Pericardium fibroblast (primary cell): ENCODE results near the genes CLDND2, ZNF614, ZNF480 and ZNF578.

- RAMPAGE, long total RNA: no peak
Measured at GRCh38 chr19:51368602-51369206, at the start of gene CLDND2. Gene CLDND2, minus strand, starts transcription at chr19:51369003.

- RAMPAGE, long total RNA: no peak
Measured at GRCh38 chr19:51546421-51547711, 15.4 kb upstream of the SIGLEC6 start.

- RAMPAGE, long total RNA: no peak
Measured at GRCh38 chr19:51572328-51572739, 1.3 kb downstream of the ZNF175 start.

- RAMPAGE, long total RNA: no peak
Measured at GRCh38 chr19:51572740-51573677, 1.9 kb downstream of the ZNF175 start.

DNA sequence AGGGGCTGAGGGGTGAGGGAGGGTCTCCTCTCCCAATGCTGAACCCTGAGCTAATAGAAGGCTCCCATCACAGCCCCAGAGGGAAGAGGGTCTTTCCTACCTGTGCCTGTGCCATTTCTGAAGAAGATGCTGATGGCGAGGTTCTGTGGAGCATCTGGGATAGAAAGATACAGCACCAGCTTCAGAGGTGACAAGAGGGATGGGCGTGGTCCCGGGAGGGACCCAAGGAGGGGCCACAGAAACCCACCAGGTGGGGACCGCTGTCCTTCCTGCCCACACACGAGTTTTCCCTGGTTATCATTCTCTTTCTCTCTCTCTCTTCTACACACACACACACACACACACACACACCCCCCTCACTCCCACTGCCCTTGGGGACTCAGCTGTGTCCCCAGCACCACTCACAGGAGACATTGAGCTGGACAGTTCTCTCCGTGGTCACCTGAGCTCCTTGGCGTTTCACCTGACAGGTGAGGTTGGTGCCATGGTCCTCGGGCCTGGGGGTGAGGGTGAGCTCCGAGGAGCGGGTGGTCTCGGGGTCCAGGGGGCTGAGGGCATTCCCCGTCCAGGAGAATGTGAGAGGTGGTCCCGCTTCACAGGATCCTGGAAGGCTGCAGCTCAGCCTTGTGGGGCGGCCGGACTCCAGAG lies 1.1 kb downstream of the SIGLEC14 start:
- RAMPAGE, long total RNA: no peak

DNA sequence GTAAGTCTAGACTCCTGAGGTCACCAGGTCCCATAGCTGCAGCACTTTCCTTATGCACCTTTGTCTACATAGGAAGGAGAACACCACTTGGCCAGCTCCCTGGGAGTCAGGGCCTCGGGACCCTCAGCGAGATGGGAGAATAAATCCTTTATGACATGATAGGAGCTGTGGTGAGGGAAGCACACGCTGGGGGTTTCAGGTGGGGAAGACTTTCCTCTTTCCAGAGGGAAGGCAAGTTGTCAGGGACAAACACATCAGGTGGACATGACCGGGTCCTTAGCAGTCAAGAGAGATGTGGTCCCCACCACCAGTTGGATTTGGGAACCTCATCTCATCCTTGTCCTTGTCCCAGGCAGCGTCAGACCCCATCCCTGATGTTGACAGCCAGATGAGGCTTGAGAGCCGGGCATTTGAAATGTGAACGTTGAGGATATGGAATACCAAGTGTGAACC lies 426 bp upstream of the SIGLEC14 start:
- RAMPAGE, long total RNA: no peak

GRCh38 chr19:51694262-51694569 lies 1.1 kb downstream of the SPACA6 start:
- RAMPAGE, long total RNA: no peak

- RAMPAGE, long total RNA: no peak
Measured at GRCh38 chr19:51702251-51702880, 9.2 kb downstream of the SPACA6 start.

DNA sequence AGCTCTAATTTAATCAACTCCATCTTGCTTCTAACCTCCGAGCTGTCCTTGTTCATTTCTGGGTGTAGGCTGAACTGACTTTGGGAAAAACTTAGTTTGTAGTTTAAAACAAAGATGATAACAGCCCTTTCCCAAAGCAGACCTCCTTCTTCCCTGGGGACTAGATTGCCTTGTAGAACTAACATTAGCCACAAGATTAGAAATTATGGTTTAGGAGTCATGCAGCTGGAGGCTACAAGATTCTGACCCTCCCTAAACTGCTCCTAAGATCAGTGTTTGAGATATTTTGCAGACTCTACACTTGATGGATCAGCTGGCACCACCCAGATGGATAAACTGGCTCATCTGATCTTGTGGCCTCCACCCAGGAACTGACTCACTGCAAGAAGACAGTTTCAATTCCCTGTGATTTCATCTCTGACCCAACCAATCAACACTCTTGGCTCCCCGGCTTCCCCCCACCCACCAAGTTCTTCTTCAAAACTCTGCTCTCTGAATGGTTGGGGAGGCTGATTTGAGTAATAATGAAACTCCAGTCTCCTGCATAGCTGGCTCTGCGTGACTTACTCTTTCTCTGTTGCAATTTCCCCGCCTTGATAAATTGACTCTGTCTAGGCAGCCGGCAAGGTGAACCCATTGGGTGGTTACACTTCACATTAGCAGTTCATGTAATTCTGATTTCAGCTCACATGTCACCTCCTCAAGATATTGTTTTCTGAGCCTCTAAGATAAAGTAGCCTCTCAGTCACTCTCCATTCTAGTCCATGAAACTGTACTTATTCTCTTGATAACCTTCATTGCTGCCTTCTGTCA lies 10.0 kb upstream of the FPR3 start:
- RAMPAGE, long total RNA: no peak

- RAMPAGE, long total RNA: no peak
Measured at GRCh38 chr19:51927622-51927861, 270 bp downstream of the ZNF613 start.

DNA sequence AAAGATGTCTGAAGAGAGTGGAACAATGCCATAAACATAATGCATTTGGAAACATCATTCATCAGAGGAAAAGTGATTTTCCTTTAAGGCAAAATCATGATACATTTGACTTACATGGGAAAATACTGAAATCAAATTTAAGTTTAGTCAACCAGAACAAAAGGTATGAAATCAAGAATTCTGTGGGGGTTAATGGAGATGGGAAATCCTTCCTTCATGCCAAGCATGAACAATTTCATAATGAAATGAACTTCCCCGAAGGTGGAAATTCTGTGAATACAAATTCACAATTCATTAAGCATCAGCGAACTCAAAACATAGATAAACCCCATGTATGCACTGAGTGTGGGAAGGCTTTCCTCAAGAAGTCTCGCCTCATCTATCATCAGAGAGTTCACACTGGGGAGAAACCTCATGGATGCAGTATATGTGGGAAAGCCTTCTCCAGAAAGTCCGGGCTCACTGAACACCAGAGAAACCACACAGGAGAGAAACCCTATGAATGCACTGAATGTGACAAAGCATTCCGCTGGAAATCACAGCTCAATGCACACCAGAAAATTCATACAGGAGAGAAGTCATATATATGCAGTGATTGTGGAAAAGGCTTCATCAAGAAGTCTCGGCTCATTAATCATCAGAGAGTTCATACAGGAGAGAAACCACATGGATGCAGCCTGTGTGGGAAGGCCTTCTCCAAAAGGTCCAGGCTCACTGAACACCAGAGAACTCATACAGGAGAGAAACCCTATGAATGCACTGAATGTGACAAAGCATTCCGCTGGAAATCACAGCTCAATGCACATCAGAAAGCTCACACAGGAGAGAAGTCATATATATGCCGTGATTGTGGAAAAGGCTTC lies 17.1 kb downstream of the ZNF613 start:
- RAMPAGE, long total RNA: no peak

GRCh38 chr19:51948758-51949407 lies 21.6 kb downstream of the ZNF613 start:
- RAMPAGE, long total RNA: no peak

GRCh38 chr19:52027875-52028816 lies at the start of gene ZNF614:
Gene ZNF614, minus strand, starts transcription at chr19:52028379.
- RAMPAGE, long total RNA: start-site peak on the minus strand at chr19:52028346-52028414, 124 and 67 reads in 2 replicates

GRCh38 chr19:52171867-52172402 lies 514 bp upstream of the ZNF836 start:
- RAMPAGE, long total RNA: no peak

DNA sequence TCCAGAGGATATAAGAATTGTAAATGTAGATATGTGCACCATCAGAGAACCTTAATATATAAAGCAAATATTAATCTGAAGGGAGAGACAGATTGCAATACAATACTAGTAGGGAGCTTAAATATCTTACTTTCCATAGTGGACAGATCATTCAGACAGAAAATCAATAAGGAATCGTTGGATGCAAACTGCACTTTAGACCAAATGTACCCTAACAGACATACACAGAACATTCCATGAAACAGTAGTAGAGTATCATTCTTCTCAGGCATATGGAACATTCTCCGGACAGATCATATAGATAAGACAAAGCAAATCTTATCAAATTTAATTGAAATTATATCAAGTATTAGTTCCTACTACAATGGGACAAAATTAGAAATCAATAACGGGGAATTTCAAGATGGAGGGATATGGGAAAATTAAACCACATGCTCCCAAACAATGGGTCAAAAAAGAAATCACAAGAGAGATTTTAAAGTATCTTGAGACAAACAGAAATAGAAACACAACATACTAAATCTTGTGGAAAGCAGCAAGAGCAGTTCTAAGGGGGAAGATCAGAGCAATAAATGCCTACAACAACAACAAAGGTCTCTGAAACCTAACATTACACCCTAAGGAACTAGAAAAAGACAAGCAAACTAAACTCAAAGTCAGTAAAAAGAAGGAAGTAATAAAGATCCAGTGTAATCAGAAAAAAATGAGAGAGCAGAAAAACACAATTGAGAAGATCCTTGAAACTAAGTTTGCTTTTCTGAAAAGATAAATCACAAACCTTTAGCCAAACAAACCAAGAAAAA lies 34.8 kb upstream of the ZNF766 start:
- RAMPAGE, long total RNA: no peak

DNA sequence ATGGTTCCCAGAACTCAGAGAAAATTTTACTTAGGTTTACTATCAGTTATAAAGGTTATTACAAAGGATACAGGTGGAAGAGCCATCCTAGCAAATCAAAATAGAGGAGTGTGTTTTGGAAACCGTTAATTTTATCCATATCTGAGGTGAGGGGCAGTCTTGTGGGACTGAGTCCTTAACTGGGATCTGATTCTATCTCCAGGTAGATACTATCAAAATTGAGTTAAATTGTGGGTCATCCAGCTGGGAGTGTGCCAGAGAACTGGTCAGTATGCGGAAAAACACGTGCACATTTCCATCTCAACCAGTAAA lies 1.7 kb downstream of the ZNF766 start:
- RAMPAGE, long total RNA: no peak

DNA sequence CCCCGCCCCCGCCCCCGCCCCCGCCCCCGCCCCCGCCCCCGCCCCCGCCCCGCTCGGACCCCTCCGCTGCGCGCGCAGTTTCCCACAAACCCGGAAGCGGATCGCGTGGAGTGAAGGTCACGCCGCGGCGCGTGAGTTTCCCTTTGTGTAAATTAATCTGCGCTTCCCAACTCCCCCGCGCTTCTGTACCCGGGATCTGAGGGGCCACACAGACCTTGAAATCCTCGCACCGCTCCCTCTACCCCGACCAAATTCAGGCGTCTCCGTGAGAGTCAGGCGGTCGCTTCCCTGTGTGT lies at the start of gene ZNF480:
ZNF480 (plus strand) TSS at position 77 of the 296 bp plus-strand sequence.
- RAMPAGE, long total RNA: start-site peak on the plus strand centred at position 95 of the sequence, 28 bp wide, 101 and 139 reads in 2 replicates

DNA sequence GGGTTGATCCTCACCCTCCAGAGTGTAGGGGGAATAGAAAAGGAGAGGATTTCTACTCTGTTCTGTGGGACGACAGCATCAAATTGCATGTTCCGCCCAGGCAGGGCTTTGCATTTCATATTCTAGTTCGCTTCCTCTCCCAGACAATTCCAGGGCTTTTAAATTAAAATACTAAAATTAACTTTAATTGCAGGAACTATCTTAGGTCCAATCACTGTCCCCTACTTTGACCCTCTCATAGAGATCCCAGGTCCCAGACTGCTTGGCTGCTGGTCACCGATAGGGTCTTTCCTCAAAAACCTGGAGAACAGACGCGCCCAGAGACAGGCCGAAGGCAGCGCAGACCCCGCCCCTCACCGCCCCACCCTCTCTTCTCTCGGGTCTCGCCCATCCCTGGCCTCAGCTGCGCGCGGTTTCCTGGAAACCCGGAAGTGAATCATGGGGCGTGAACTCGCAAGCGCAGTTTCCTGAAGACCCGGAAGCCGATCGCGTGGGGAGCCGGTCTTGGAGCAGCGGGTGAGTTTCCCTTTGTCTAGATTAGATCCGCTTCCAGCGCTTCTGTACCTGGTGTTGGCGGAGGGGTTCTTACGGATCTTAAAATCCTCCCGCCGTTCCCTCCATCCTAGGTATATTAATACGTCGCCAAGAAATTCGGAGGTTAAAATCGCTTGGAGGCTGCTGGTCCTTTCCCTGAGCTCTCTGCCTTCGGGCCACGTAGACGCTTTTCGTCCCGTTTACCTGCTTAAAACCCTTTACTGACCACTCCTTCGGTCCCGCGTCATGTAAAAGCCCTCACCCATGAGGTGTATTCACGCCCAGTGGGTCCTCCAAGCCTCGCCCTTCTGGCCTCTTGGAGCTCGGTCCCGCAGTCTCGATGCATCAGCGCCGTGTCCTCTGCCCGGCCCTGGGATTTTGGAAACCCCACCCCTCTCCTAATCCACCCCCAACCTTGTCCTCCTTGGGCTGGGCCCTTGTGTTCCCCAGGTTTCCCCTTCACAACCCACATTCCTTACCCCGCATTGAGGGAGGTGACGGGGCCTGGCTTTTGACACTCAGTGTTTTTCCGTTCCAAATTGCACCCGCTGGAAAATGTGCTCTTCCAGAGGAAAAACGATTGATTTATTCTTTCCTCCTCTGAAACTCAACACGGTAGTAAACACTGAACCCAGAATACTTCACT lies at the start of gene ZNF578:
ZNF578 (plus strand) TSS at position 462 of the 1,180 bp plus-strand sequence.
- RAMPAGE, long total RNA: start-site peak on the plus strand centred at position 480 of the sequence, 29 bp wide, 26 and 12 reads in 2 replicates

DNA sequence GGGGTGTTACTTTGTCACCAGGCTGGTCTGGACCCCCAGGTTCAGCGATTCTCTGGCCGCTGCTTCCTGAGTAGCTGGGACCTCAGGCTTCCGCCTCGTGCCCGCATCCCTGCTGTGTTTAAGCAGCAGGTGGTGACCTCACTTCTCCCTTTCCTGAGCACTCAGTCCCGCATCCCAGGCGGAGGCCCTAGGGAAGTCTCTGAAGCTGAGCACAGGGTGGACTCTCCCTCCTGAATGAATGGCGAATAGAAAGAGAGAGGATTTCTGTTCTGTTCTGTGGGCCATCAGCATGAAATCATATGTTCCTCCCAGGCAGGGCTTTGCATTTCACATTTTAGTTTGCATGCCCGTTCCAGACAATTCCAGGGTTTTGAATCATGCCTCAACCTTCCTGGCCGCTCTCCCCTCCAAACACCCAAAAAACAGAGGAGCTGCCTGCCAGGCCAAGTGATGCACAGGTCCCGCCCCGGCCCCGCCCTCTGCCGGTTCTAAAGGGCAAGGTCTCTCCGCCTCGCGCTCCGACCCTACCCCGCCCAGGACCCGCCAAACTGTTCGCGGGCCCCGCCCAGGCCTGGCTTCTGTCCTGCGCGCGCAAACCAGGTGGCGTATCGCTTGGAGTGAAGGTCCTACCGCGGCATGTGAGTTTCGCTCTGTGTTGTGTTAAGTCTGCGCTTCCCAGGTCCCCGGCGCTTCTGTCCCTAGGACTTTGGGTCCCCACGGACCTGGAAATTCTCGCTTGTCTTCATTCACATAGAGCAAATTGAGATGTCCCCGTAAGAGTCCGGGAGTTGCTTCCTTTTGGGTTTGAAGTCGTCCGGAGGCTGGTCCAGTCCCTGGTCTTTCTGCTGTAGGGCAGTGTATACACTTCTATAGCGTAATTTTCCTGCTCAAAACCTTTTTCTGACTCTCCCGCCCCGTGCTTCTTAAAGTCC lies 35.0 kb upstream of the ZNF808 start:
- RAMPAGE, long total RNA: no peak

GRCh38 chr19:52493179-52493757 lies 34.2 kb upstream of the ZNF808 start:
- RAMPAGE, long total RNA: no peak